ENCODE measurements around a stretch of chr16.

DNA sequence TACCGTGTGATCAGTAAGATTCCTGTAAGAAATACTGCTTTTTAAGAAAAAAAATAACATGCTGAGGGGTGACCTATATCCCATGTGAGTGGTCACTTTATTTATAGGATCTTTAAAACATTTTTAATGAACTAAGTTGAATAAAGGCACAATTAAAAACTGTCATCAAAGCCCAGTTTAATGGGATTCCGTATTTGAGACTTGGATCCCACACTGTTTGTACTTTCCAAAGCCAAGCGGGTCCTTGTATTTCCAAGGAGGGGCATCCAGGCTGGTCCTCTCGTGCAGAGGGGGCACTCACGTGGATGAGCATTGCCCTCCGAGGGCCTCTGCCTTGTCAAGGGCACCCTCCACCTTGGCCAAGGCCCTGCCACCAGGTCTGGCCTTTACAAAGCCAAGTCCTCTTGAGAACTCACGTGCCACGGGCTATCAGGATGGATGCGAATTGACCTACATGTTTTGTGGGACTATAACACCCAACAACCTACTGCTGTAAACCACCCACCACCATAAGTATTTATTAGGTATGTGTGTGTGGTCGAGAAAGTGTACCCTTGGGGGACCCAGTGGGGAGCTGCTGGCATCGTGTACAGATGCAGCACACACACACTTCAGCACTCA, 12.6 kb downstream of the MAP1LC3B start:
- PRO-cap: no peak
- RAMPAGE, long total RNA, 3 experiments: no peak in any of the 3 experiments

DNA sequence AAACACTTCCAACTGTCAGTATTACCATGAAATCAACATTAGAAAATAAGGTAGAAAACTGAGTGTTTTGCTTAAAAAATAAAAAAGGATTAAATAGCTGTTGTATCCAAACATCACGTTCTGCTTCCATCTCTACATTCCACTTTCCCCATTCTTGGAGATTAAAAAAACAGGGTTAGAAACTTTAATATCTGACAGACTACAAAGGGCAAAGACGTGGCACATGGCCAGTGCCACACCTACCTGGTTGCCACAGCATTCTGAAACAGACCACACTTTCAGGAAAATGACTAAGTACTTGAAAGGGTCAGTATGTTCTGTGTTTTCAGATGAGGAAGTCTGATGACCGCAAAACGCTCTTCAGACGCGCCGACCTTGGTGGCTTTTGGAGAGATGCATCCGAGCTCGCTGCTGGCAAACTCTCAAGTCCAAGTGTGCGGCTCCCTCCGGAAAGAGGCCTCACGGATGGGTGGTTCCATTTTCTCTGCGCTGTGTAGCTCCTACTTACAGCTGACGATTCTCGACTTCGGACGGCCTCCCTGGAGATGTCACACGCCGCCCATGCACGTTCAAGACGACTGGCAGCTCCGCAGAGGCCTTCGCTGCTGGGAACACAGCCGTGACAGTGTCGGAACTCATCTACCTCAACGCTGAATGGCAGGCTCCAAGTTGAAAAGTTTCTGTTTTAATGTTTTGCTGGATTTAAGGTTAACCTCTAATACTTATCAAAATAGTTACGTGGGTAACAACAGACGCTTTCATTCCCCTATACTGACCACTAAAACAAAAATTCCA, 15.5 kb downstream of the MAP1LC3B start:
- PRO-cap: no peak
- RAMPAGE, long total RNA, 3 experiments: no peak in any of the 3 experiments

DNA sequence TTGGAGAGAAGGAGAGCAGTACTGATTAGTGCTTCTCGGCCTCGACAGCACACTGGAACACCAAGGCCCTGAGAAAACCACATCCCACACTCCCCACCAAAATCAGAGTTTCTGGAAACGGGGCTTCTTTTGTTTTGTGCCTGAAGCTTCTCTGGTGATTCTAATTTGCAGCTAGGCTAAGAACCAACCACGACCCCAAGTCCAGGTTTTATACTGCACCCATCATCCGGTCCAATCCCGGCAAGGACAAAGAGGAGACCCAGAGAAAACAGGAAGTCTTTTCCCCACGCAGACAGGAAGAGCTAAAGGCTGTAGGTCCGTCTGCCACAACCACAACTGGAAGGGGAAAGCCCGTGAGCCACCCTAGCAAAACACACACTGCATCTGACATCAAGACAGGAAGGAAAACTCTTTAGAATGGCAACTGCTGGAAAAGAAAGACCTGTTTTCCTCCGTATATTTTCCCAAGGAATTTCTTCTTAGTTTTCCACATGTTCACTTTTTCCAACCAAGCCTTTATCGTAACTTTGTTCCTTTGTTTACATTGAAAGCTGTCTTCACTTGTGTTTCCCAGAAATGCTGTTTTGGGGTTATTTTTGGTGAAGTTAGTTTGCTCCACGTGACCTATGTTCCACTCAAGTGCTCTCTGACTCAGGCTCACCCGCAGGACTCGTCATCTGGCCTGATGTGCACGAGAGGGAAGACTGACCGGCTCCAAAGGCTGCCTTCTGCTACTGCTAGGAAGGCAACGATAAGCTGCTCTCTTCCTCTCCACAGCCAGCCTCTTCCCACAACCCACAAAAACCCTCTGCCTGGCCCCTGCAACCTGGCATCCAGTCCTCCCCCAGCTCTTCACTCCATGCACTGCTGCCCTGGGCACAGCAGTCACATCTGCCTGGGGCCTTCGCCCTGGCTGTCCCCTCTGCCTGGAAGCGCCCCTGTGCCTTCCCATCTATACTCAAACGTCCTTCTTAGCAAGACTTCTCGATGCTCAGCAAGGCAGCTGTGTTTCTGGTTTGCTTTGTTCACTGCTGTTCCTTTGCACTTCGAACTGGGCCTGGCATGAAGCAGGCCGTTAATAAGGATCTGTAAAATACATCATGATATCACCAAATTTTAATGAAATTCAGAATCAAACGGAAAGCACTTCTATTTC, 28.2 kb downstream of the ZCCHC14 start:
- PRO-cap: bidirectional peak, plus-strand start at position 666 of the sequence, minus-strand start at position 578 of the sequence
- RAMPAGE, long total RNA, 3 experiments: no peak in any of the 3 experiments

DNA sequence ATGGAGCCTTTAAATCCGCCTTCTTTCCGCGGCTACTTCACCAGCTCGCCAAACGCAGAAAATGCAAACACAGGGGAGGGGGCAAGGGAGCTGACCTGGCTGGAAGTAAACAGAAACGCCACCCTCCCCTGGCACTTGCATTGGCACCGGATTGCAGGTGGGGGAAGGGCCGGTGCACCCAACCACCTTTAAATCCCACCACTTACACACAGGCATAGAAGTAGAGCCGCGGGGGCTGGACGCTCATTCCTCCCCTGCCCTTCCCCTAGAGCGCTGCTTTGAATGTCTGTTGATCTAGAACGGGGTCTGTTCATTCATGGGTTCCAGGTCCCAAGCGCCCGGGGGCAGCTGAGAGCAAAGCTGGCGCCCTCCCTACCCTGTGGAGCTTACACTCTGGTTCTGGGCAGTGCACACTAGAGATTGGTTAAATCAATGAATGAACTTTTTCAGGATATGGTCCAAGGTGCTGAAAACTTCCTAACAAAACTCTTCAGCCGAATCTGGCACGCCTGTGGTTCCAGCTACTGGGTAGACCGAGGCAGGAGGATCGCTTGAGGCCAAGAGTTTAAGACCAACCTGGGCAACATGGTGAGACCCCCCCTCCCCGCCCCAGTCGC, 932 bp upstream of the ZCCHC14 start:
- PRO-cap: no peak
- RAMPAGE, long total RNA, 3 experiments: no peak in any of the 3 experiments

- PRO-cap: no peak
- RAMPAGE, long total RNA, 3 experiments: no peak in any of the 3 experiments
Observed at GRCh38 chr16:87570830-87571808, 31.2 kb upstream of the JPH3 start.

DNA sequence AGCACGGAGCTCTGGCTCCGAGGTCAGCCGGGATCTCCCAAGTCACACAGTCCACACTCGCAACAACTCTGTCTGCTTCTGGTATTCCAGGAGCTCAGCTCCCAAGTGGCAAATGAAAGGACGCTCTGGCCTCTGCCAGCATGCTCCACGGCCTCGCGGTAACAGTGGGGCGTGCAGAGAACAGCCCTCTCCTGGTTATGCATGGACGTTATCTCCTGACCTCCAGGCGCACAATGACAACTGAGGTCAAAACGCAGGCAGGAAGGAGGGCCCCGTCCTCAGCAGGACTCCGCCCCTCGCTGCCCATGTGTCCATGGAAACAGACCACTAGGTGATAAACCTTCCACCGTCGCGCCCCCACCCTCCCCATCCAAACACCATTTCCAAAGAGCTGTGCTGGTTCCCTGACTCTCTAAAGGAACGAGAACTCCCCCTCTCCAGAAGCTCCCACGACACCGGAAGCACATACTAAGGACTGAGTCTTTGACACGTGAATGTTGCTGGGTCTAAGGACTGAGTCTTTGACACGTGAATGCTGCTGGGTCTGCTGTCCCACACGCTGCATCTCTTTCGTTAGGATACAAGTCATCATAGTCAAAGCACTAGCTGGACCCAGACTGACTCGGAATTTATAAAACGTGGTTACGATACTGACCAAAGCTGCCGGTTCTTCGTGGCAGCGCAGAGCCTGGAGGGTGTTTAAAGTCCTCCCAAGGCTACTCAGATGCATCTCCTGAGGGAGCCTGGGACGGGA, 44.0 kb downstream of the KLHDC4 start:
- PRO-cap: no peak
- RAMPAGE, long total RNA, 3 experiments: no peak in any of the 3 experiments

- PRO-cap: no peak
- RAMPAGE, long total RNA, 3 experiments: no peak in any of the 3 experiments
Observed at GRCh38 chr16:87765249-87765837, 443 bp downstream of the KLHDC4 start.

- PRO-cap: no peak
- RAMPAGE, long total RNA, 3 experiments: no peak in any of the 3 experiments
Observed at GRCh38 chr16:87812253-87812720, 46.5 kb upstream of the KLHDC4 start.

DNA sequence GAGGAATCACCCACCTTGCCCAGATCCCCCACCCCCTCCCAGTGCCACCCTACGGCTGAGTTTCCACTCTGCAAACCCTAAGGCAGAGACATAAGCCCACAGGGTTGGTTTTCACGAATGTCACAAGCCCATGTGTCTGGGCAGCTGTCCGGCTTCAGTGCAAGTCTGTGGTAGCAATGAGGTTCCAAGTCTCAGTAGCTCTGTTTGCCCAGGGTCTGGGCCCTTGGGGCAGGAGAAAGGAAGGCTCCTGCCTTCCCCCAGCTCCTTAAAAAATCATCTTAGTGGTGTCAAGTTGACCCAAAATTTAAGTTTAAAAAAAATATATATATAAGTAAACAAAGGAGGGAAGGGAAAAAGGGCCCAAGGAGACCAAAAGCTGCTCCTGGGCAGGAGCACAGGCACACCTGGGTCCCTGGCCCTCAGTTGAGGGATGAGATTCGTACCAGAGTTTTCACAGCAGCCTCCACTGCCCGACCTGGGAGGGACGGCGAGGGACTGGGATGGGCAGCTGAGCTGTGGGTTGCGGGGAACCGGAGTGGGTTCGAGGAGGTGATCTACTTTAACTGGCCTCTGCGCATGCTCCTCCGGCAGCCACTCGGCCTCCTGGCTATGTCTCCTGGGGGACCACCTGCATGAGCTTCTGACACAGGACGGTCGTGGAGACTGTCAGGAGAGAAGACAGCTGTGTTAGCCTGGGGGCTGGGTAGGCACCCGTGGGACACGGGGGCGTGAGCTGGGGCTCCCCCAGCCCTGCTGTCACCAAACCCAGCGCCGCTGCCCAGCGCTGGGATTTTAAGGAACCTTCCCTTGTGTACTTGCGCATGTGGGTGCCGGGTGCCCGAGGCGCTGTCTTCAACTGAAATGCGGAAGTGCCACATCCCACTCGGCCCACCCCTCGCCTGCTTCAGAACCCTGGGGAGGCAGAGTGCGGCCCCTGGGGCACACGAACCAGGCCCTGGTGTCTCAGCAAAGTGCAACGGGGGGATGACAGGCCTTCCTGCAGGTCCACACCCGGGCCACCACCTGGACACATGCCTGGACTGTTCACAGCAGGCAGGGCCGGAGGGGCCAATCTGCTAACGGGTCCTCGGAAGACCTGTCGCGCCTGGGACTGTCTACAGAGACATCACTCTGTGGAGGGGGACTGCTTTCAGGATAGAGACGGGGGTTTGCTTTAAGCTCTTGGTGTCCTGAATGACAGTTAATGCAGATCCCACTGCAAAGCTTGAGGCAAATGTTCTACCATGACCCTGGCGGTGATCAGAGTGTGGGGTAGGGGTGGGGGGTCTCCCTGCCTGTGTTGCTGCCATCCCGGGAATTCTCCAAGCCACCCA, 36.5 kb downstream of the SLC7A5 start:
- PRO-cap: no peak
- RAMPAGE, long total RNA, 3 experiments: no peak in any of the 3 experiments

- PRO-cap: no peak
- RAMPAGE, long total RNA, 3 experiments: no peak in any of the 3 experiments
Observed at GRCh38 chr16:87835900-87836985, 33.1 kb downstream of the SLC7A5 start.

DNA sequence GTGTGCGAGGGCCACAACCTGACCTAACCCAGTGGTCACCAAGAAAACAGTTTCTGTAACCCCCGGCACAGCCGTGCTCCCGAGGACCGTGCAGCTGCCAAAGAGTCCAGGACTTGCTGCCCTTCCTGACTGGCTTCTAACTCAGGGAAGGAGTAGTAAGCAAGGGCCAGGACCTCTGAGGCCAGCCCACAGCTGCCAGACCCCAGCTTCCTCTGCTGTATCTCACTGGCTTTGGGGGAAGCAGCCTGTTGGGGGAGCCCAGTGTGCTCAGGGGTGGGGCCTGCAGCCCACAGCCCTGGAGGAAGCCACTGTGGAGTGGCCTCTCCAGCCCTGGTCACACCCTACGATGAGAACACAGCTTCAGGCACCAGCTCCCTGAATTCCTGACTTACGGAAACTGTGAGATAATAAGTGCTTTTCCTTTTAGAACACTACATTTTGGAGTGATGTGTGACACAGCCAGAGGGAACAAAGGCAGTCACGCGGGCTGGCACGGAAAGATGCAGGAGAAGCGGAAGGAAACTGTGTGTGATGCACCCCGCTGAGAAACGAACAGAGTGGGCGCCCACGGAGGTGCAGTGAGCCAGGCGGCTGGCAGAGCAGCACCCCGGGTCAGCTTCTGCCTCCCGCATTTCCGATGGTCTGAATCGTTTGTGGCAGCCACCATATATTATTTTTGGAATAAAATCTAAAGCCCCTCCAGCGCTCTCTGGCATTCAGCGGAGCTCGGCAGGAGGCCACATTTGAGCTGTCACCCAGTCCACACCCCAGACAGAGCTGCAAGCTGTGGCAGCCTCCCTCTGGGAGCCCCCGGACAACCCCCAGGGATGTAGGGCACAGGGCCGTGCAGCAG, 32.1 kb downstream of the SLC7A5 start:
- PRO-cap: bidirectional peak, plus-strand start at position 337 of the sequence, minus-strand start at position 224 of the sequence
- RAMPAGE, long total RNA, 3 experiments: no peak in any of the 3 experiments

- PRO-cap: no peak
- RAMPAGE, long total RNA, 3 experiments: no peak in any of the 3 experiments
Observed at GRCh38 chr16:87921386-87921943, 14.9 kb downstream of the CA5A start.

DNA sequence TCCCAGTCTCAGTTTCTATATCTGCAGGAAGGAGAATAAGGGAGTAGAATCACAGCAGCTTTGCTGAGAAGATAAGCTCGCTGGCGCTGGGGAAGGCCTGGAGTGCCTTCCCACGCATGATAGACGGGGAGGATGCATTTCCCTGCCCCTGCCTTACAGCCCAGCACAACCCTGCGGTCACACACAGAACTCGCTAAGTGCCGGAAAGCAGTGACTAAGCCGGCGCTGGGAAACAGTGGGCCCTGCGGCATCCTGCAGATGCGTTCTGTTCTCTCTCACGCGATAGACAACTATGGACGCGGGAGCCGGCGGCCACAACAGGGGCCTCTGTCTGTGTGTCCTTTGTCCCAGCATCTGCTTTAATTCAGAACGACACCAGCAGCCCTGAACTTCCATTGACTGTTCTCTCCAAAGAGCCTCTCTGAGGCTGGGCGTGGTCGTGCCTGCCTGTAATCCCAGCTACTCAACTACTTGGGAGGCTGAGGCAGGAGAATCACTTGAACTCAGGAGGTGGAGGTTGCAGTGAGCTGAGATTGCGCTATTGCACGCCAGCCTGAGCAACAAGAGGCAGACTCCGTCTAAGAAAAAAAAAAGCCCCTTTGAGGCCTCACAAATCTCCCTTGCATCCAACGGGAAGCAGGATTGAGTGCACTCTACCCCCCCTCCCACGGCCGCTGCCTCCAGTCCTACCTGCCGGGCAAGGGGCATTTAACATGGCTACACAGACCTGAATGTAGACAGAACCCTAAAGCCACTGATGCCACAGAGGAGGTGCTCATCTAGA, 4.6 kb downstream of the CA5A start:
- PRO-cap: no peak
- RAMPAGE, long total RNA, 3 experiments: no peak in any of the 3 experiments

GRCh38 chr16:87952141-87952744, 1.0 kb downstream of the BANP start:
- PRO-cap: no peak
- RAMPAGE, long total RNA, 3 experiments: no peak in any of the 3 experiments

DNA sequence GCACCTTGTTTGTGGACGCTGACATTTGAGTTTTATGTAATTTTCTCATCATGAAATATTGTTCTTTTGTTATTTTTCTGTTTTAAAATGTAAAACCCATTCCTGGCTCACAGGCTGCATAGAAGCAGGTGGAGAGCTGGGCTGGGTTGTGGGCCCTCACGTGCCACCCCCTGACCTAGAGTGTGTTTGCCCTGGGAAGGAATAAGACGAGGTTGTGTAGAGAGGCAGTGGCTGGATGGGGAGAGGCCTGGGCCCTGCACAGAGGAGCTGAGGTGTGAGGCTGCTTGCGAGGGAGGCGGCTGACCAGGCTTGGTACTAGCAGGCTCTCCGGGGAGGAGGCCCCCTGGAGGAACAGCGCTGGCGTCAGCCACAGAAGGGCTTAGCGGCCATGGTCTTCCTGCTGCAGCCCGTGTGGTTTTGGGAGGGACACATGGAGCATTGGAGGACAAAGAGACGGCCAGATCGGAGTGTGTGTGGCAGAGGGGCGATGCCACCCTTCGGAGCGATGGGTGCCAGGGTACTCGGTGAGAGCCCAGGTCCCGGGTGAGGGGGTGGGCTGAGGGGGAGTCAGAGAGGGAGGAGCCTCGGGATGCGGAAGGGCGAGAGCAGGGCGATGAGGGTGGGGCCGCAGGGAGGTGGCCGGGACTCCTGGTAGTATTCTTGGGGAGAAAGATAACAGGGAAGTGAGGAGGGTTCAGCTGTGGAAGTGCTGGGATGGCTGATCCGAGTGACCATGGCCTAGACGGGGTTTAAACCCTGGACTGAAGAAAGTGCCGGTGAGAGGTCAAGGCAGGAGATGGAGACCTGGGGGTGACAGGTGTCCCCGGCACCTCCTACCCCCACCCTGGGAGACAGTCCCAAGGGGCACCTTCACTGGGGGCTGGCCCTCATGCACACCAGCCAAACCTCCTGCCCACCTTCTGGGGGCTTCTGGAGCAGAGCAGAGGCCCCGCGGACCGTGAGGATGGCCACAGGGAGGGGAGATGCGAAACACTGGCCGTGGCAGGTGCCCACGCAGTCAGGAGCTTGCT, 8.3 kb downstream of the BANP start:
- PRO-cap: no peak
- RAMPAGE, long total RNA, 3 experiments: no peak in any of the 3 experiments

- PRO-cap: no peak
- RAMPAGE, long total RNA, 3 experiments: no peak in any of the 3 experiments
Observed at GRCh38 chr16:88041496-88042150, 90.4 kb downstream of the BANP start.

DNA sequence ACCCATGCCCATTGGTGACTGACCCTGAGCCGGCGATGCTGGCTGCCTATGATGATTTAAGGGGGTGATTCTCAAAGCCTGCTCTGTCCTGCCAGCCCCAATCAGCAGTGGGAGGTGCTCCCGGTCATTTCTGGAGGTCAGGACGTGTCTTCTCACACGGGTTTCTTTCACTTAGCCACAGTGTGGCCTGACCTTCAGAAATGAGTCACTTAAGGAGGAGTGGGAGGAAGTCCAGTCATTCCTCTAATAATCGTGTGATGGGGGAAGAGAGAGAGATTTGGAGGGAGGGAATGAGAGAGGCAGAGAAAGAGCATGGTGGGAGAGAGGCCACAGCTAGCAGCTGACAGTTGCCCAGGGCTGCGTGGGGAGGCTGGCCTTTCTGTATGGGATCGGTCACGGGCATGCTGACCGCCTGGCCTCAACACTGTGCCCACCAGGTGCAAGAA, 142.7 kb upstream of the ZNF469 start:
- PRO-cap: no peak
- RAMPAGE, long total RNA, 3 experiments: no peak in any of the 3 experiments

DNA sequence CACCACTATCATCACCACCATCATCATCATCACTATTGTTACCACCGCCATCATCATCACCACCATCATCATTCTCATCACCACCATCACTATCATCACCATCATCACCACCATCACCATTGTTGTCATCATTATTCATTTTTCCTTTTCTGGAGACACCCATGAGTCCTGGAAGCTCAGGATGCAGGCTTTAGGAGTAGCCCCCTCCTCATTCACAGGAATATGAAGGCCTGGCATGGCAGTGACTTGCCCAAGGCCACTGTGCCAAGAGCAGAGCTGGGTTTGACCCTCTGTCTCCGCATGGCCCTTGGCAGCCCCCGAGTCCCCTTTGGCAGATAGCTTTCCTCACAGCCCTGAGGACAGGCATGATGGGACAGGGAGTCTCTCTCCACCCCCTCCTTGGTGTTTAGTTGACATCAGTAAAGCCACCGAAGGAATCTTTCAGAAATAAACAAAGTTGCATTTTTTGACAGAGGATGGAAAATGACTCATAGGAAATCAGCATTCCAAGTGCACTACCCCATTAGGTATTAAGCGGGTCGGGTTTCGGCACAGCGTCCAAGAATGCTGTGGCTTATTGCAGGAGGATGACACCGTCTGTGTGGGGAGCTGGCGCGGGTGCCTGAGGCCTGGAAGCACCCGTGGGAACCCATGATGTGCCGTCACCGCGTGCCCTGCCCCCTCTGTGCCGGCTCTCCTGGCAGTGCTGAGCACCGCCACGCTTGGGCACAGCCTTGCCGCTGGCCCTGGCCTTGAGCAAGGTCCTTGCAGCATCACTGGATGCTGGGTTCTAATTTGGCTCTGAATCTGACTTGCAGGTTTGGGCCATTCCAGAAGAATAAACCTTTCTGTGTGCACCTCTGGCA, 50.8 kb upstream of the ZNF469 start:
- PRO-cap: no peak
- RAMPAGE, long total RNA, 3 experiments: no peak in any of the 3 experiments

GRCh38 chr16:88474903-88475692, 22.0 kb downstream of the ZFPM1 start:
- PRO-cap: no peak
- RAMPAGE, long total RNA, 3 experiments: no peak in any of the 3 experiments

DNA sequence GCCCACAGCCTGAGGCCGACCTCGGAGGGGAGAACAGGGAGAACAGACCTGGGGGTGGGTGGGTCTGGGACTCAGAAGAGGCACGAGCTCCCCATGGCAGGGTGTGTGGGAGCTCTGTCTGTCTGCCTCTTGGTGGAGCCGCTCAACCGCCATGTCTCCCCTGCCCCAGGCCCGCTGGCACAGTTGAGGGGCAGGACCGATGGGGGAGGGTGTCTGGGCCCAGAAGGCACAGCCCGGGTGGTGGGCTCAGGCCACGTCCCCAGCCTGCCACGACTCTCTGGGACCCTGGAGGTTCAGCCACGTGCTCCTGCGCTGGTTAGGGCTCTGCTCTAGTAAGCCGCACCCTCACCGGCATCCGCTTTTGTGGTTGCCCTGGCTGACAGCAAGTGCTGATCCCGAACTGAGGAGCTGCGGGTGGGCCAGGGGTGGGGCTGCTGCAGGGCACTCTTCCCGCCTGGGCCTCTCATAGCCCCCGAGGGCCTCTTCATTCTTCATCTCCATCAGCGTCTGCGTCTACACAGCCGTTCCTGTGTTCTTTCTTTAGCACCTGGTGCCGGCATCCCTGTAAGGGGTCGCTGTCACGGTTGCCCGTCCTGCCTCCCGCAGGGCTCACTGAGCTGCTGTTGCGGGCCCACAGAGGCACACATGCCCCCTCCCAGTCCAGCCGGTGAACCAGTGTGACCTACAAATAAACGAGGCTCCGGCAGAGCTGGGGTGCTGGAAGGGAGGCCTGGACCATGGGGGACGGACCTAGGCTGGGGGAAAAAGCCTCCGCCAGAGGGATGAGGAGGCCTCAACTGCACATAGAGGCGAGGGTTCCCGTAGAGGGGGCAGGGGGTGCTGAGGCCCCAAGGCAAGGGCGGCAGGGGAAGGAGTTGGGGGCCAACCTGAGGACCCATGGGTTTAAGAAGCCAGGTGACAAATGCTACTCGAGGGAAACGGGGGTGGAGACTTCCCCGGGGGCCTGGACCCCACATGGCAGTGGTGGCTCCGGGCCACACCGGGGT, 25.2 kb downstream of the ZFPM1 start:
- PRO-cap: no peak
- RAMPAGE, long total RNA, 3 experiments: no peak in any of the 3 experiments